Tibial artery (tissue), 1 donor: ENCODE measurements around a stretch of chr5.

GRCh38 chr5:87375214-87375655, 37.5 kb downstream of the CCNH start:
- PRO-cap: no peak

GRCh38 chr5:87406635-87407282, 6.0 kb downstream of the CCNH start:
- PRO-cap: no peak

- PRO-cap: no peak
Observed at GRCh38 chr5:87408320-87409093, 4.2 kb downstream of the CCNH start.

GRCh38 chr5:88143132-88143674, 125.4 kb downstream of the TMEM161B start:
- PRO-cap: unidirectional peak, minus-strand start at chr5:88143236; unidirectional peak, minus-strand start at chr5:88143543

GRCh38 chr5:88172722-88173305, 95.8 kb downstream of the TMEM161B start:
- PRO-cap: no peak

GRCh38 chr5:88268311-88268695, 342 bp downstream of the TMEM161B start:
- PRO-cap: no peak

- PRO-cap: no peak
Observed at GRCh38 chr5:88502463-88502664, 233.7 kb upstream of the TMEM161B start.

DNA sequence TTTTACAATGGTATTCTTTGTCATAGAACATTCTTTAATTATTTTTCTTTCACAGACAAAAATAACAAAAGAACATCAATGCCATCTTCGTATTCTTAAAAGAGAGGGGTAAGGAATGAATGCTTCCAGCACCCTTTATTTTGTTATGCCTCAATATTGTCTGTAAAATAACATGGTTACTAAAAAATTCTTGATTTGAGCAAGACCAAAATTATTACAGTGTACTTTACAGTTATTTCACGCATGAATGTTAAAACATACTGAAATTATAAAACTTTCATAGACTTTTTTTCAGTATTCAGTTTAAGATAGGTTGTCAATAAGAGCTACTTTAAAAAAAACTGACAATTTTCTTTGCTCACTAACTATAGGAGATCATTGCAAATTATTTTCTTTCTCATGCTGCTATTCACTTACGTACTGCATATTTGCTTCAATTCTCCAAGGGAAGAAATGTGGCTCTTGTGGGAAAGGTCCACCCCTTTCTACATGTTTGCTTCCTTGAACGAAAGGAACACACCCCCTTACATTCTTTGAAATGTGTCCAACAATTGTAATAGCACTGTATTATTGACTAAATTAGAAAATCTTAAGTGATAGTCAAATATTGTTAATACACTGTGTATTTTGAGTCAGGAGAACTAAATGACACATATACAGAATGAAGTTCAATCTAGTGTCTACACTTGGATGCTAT, 5.3 kb downstream of the MEF2C start:
- PRO-cap: no peak

DNA sequence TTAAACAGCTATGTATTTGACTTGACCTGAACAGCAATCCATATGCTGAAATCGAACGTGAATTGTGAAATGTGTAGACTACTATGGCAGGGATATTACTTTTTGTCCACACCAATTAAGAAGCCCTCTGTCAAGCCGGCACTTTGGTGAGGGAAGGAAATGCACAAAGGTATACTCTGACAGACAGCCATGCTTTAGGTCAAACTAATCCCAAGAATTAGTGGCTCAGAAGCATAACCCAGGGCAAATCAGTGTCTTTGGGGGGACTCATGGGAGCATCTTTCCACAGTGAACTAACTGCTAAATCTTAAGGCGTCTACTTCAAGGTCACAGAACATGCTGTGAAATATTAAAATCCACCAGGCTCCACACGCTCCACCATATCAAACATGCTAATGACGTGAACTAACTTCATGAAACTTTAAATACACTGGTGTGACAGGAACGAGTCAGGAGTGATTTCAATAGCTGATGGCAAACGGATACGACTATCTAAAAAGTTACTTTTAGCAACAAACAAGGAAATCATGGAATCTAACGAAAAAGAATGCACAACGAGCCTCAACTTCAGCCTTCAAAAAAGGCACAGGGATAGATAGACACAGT, 611 bp downstream of the MEF2C start:
- PRO-cap: no peak

DNA sequence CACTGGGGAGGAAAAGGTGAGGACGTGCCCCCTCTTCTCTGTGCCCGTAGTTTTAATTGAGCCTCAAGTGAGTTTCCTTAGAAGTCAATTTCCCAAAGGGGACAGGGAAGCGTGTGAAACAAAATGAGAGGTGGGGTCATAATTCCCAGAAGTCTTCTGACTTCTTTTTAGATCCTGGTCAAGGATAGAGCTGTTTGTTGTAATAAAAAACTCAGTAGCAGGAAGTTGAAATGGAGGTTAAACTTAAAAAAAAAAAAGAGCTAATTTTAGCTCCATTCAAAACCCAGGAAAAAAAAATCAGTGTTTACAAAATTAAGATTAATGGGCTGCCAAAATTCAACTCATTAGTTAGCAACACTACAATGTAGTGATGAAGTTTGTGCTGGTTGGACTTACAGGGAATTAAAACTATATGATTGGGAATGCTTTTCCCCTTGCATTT, 158.3 kb upstream of the MEF2C start:
- PRO-cap: no peak

GRCh38 chr5:89388683-89389088, 505.7 kb upstream of the MEF2C start:
- PRO-cap: no peak

GRCh38 chr5:90872862-90873514, 314.4 kb downstream of the ADGRV1 start:
- PRO-cap: no peak

- PRO-cap: no peak
Observed at GRCh38 chr5:90878032-90878585, 319.5 kb downstream of the ADGRV1 start.

DNA sequence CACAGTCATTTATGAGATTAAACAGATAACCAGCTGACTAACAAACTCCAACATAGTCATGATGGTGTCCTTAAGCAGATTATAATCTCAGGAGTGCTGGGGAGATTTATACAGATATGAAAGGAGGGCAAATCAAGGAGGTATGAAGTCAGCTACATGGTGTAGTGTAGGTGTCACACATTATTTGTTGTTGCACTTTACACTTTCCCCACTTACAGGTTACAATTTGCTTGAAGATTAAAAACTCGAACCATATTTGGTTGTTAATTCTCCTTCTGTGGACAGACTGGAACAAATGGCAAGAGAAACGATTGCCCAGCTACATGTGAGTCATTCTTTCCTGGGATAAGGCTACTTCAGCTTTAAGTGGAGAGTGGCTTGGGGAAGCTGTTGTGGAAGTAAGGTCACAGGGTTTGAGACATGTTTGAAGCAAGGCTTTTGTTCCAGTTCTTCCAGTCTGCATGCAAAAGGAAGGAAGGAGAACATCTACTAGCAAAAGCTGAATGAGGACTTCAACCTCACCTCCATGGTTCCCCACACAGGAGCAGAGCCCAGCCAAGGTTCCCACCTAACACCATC, 320.1 kb downstream of the ADGRV1 start:
- PRO-cap: no peak

DNA sequence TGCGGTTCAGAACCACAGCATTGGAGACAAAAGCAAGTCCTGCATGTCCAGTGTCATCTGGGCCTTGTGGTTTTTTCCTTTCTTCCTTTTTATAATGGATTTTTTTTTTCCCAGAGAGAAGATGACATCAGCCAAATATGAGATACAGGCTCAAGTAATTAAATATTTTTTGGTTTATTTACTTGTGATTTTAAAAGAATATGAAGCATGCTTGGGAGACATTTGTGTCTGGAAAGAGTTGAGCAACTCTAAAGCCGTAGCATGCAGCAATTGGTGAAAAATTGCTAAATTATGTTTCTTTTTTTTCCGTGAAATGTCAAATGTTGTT, 261.6 kb downstream of the ARRDC3 start:
- PRO-cap: no peak

GRCh38 chr5:91146089-91146714, 236.9 kb downstream of the ARRDC3 start:
- PRO-cap: no peak

DNA sequence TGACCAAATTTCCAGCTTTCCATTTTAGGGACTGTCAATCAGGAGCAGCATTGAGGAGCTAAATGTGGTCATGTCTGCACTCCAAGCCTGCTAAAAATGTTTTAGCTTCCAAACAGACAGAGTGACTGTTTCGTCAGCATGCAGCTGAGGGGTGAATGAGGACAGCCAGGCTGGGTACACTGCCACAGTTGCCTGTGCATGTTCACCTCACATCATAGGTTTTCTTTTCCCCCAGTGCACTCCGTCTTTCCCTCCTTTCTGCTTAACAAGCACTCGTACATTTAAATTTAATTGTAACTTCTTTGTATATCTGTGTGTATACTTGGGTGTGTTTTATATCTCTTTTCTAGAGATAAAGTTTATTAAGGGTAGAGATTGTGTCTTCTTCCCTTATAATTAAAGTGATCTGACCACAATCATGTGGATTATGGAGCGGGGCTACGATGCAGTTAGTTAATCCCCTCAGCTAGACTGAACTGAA, 138.0 kb downstream of the ARRDC3 start:
- PRO-cap: no peak

DNA sequence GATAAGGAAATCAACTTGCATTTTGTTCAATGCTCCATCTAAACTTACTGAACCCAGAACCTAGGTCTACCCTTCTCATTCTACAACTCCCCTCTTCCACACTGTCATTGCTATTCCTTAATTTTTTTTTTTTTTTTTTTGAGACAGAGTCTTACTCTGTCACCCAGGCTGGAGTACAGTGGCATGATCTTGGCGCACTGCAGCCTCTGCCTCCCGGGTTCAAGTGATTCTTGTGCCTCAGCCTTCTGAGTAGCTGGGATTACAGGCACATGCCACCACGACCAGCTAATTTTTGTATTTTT, 16.3 kb downstream of the ARRDC3 start:
- PRO-cap: no peak

DNA sequence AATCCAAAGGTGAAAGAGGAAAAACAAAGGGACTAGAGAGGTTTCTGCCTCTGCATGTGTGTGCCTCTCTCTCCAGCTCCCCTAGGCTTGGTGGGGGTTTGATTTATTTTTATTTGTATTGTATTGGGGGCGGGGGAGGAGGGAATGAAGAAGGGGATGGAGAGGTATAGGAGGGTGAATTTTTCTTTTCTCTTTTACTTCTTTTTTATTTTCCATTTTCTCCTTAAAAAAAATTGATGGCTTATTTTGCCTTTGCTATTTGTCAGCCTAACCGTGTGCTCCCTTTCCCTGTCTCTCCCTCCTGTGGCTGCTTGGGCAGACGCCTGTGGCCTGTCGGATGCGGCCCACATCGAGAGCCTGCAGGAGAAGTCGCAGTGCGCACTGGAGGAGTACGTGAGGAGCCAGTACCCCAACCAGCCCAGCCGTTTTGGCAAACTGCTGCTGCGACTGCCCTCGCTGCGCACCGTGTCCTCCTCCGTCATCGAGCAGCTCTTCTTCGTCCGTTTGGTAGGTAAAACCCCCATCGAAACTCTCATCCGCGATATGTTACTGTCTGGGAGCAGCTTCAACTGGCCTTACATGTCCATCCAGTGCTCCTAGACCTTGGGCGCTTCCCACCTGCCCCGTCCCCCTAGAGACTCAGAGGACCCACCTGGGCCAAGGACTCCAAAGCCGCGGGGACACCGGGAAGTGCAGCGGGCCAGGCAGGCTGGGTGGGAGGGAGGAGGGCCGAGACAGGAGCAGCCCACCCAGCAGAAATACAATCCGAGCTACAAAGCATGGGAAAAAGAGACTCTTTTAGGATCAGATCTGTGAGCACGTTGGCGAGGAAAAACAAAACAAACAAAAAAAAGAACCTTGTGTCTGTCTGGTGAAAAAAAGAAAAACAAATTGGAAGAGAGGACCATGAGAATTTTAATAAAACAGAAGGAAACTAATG, 10.5 kb downstream of the NR2F1 start:
- PRO-cap: no peak

GRCh38 chr5:93596601-93597653, 13.9 kb downstream of the NR2F1 start:
- PRO-cap: no peak